Cytotoxic T cell (primary cell): ENCODE data around the genes GRXCR2, STK32A and SCGB3A2.

- PRO-cap, 2 experiments, result no peak in any of the 2 experiments
Observed at GRCh38 chr5:143170358-143171144, 232.9 kb downstream of the NR3C1 start.

DNA sequence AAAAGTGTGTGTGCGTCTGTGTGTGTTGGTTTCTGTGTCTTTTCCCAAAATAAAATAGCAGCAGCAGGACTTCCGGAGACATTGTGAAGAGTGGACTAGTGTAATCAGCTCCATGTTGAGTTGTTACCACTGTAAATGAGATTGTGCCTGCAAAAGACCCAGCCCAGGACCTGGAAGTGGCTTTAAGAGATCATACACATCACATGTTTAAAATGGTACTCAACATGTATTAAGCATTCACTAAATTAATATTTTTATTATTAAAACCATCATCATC is 189.3 kb downstream of the NR3C1 start:
- PRO-cap, 2 experiments, result no peak in any of the 2 experiments

GRCh38 chr5:143279414-143280428 is 123.8 kb downstream of the NR3C1 start:
- PRO-cap, 2 experiments, result no peak in any of the 2 experiments

- PRO-cap, 2 experiments, result no peak in any of the 2 experiments
Observed at GRCh38 chr5:143433559-143434399, 30.3 kb upstream of the NR3C1 start.

DNA sequence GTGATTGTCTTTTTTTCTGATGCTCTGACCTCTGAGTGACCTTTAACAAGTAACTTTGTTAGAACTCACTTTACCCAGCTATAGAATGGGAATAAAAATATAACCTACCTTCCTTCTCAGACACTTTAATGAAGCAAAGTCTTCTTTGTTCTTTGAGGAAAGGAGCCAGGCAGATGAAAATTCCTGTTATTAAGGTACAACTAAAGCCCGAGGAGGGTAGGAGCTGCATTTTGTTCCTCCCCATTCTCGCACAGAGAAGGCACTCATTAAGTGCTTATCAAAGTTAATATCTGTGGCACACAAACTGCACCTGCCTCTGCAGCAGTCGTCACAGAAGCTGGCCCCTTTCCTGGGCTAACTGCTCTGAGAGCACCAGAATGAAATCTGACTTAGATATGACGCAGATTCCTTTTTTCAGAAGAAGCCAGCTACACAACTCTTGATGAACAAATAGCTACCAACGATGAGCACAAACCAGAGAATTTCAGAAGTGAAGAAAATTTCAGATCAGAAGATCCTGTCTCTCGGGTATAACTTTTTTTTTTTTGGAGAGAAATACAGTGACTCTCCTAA is 31.0 kb upstream of the NR3C1 start:
- PRO-cap, 2 experiments, result peak in 2 of 2 experiments; most common plus-strand start position 445 of the sequence (in 1); most common minus-strand start position 356 of the sequence (in 2)

- PRO-cap, 2 experiments, result no peak in any of the 2 experiments
Observed at GRCh38 chr5:145510263-145511130, 324.6 kb downstream of the PRELID2 start.

- PRO-cap, 2 experiments, result no peak in any of the 2 experiments
Observed at GRCh38 chr5:145872894-145873292, at the start of gene GRXCR2. Gene GRXCR2, minus strand, starts transcription at chr5:145873014.

- PRO-cap, 2 experiments, result no peak in any of the 2 experiments
Observed at GRCh38 chr5:145949017-145949604, 12.7 kb downstream of the SH3RF2 start.

DNA sequence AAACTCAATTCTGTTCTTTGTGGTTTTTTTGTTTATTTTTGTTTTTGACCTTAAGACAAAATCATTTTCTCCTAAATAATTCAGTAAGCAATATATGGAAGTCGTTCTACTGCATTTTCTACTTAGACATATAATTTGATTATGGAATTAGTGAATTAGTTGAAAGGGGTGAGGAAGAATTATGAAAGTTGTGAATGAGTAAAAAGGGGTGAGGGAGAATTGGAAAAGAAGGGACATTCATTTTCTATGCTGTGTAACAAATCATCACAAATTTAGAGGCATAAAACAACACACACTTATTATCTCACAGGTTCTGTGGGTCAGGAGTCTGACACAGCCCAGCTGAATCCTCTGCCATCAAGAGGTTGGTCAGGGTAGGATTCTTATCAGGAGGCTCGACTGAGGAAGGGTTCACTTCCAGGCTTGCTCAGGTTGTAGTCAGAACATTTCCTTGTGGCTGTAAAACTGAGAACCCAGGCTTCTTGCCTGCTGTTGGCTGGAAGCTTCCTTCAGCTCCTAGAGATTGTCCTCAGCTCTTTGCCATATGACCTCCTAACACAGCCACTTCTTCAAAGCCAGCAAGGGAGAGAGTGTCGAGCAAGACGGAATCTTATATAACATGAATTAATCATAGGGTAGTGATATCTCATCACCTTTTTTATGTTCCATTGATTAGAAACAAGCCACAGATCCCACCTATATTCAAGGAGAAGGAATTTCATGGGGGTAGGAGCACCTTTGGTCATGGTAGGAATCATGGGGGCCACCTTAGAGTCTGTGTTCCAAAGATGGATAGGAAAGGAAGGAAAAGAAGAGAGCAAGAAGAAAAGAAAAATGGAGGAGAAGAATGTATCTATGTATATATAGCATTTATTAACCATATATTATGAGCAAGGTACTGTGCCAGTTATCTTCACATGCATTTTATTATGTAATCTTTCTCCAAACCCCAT is 37.6 kb downstream of the SH3RF2 start:
- PRO-cap, 2 experiments, result no peak in any of the 2 experiments

DNA sequence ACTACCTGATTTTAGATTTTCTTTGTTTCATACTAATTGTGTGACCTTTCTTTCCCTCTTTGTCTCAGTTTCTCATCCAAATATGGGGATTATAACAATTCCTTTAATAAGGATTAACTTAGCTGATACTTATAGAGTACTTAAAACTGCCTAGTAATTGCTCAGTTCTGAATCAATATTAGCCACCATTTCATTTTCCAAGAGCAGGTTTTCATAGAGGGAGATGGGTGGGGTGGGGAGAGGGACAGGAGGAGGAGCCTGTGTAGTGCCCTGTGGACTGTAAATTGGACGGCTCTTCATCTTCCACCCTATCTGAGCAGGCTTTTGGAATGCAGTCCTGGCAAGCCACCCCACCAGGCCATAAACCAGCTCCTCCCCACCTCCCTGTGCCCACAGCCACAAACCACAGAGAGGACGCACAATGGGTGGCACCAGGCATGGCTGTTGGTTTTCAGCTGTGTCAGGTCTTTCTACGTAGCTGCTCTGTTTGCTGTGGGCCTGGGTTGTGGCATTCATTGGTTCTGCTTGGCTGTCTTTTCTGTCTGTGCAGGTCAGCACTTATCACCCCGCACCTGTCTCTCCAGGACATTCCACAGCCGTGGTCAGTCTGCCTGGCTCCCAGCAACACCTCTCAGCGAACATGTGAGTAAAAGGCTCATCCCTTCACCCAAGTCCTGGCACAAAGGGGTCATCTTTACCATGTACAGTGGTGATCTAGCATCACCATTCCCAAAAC is 58.0 kb downstream of the PLAC8L1 start:
- PRO-cap, 2 experiments, result no peak in any of the 2 experiments

DNA sequence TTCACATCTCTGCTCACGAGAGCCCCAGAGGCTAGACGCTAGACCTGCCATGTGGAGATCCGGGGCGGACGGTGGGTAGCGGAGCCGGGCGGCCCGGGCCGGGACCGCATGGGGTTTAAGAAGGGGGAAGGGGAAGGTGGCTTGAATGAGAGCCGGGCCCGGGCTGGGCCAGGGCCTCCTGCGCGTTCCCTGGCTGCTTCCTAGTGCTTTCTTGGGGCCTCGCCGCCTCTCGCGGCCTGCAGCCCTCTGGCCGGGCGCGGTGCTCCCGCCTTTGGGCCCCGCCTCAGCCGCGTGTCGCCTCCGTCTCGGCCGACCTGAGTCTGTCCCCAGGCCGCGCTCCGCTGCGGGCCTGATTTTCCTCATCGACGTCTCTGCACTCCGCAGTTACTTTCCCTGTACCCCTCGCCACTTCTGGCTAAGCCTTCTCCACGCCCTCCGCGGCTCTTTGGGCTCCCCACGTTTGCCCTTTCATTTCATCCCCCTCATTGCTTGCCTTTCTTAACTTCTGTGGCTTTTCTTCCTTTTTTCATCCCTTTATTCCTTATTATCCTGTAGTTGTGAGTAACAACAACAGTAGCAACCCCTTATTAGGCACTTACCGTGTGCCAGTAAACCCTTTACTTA is 407 bp downstream of the TCERG1 start:
- PRO-cap, 2 experiments, result peak in 2 of 2 experiments; most common plus-strand start position 350 of the sequence (in 1); most common minus-strand start position 316 of the sequence (in 1)

DNA sequence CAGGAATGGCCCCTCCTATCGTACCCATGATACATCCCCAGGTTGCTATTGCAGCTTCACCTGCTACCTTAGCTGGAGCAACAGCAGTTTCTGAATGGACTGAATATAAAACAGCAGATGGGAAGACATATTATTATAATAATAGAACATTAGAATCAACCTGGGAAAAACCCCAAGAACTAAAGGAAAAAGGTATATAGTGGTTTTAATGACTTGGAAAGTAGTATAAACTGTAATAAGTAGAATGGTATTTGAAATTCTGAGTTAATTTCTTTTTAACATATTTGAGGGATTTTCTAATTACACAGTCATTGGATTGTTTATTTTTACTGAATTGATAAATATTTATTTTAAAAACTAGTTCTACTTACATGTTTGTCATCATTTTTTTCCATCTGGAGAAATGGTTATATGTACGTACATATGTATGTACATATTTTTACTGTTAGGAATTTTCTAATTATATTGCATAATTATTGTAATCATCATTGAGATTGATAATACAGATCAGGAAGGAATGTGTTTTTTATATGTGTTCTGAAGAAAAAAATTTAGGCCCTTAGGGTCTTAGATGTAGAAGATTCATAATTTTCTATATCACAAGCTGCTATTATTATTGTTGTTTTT is 22.5 kb downstream of the TCERG1 start:
- PRO-cap, 2 experiments, result no peak in any of the 2 experiments

GRCh38 chr5:147234357-147235212 is at the start of gene STK32A:
Gene STK32A, plus strand, starts transcription at chr5:147235026.
- PRO-cap, 2 experiments, result no peak in any of the 2 experiments

- PRO-cap, 2 experiments, result no peak in any of the 2 experiments
Observed at GRCh38 chr5:147290274-147290693, 55.5 kb downstream of the STK32A start.

DNA sequence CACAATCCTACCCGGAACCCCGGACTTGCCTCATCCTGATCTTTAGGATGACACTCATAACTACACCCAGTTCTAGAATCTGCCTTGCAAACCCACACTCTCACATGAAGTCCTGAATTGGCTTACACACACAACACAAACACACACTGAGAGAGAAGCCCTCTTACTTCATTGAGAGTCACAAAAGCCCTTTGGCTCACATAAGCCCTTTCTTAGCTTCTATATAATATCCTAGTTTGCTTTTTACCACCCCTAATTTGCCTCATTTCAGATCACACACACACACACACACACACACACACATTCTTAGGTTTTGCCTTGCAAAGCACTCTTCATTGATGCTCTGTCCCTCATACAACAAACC is 577 bp upstream of the DPYSL3 start:
- PRO-cap, 2 experiments, result no peak in any of the 2 experiments

- PRO-cap, 2 experiments, result no peak in any of the 2 experiments
Observed at GRCh38 chr5:147748444-147749033, 34.0 kb downstream of the JAKMIP2 start.

DNA sequence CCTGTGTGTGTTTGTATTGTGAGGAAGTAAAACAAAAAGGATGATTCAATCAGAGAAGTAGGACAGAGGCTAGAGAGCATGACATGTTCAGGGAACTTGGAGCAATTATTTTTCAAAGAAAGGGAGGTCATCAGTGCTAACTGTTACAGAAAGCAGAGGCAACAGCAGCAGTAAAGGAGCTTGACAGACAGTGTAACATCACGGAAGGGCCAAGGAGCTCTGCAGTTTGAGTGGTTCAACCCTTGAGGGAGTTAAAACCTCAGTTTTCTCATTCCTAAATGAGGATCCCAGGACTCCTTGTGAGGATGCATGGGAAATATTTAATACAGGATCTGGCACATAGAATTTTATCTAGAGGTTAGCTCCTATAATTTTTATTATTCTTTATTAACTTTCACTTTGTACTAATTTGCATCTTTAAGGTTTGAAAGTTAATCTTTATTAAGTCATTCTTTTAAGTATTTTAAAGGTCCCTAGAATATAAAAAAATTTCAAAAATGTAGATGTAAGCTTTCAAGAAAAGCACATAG is 13.0 kb downstream of the SPINK1 start:
- PRO-cap, 2 experiments, result no peak in any of the 2 experiments

- PRO-cap, 2 experiments, result no peak in any of the 2 experiments
Observed at GRCh38 chr5:147878571-147878973, at the start of gene SCGB3A2. Gene SCGB3A2, plus strand, starts transcription at chr5:147878711.

- PRO-cap, 2 experiments, result peak in 2 of 2 experiments; most common plus-strand start chr5:148320581 (in 2); most common minus-strand start chr5:148320362 (in 1)
Observed at GRCh38 chr5:148319846-148320994, 8.0 kb downstream of the SPINK7 start.

GRCh38 chr5:148414894-148415290 is 31.1 kb downstream of the FBXO38 start:
- PRO-cap, 2 experiments, result no peak in any of the 2 experiments